SP-49 (cell line): ENCODE results near the gene HACE1.

DNA sequence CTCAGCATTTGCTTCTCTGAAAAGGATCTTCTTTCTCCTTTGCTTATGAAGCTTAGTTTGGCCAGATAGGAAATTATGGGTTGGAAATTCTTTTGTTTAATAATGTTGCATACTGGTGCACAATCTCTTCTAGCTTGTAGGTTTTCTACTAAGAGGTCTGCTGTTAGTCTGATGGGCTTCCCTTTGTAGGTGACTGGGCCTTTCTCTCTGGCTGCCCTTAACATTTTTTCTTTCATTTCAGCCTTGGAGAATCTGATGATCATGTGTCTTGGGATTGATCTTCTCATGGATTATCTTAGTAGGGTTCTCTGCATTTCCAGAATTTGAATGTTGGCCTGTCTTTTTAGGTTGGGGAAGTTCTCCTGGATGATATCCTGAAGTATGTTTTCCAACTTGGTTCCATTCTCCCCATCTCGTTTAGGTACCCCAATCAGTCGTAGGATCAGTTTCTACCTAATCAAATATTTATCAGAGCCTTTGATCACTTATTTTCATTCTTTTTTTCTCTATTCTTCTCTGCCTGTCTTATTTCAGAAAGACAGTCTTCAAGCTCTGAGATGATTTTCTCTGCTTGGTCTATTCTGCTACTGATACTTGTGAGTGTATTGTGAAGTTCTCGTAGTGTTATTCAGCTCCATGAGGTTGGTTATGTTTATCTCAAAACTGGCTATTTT, 139.9 kb downstream of the ASCC3 start:
- PRO-cap: no peak

- PRO-cap: no peak
These were observed 5.8 kb downstream of the GRIK2 start for GRCh38 chr6:101399312-101399772.

DNA sequence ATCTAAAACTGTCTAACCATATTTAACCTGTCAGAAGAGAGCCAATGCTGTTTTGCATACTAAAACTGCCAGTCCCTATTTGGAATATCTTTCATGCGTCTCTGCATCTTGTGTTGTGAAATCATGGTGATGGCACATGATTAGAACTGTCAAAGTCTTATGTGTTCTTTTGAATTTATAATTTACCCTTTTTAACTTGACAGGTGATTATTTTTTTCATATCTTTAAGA, 1159.3 kb downstream of the GRIK2 start:
- PRO-cap: no peak

DNA sequence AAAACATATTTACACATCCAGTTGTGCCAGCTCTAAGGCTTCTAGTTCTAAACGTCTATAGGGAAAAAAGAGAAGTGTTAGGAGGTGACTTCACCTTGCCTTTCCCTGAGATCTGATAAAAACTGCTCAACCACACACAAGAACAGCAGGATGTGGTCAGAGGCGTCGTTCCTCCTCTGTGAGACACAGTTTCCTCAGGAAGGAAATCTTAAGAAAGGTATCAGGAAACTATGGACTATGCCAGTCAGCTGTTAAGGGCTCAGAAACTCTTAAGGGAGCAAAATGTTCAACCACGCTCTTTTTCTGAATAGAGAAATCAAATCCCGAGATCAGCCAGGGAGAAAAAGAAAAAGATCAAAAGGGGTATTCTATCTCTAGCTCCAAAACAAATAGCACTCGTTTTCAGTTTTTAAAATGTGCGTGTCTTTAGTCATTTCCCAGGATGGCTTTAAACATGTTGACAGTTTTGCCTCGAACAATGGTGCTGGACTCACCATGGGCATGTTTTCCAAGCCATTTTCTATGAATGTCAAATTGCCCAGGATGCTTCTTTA, 154.5 kb downstream of the HACE1 start:
- PRO-cap: no peak

DNA sequence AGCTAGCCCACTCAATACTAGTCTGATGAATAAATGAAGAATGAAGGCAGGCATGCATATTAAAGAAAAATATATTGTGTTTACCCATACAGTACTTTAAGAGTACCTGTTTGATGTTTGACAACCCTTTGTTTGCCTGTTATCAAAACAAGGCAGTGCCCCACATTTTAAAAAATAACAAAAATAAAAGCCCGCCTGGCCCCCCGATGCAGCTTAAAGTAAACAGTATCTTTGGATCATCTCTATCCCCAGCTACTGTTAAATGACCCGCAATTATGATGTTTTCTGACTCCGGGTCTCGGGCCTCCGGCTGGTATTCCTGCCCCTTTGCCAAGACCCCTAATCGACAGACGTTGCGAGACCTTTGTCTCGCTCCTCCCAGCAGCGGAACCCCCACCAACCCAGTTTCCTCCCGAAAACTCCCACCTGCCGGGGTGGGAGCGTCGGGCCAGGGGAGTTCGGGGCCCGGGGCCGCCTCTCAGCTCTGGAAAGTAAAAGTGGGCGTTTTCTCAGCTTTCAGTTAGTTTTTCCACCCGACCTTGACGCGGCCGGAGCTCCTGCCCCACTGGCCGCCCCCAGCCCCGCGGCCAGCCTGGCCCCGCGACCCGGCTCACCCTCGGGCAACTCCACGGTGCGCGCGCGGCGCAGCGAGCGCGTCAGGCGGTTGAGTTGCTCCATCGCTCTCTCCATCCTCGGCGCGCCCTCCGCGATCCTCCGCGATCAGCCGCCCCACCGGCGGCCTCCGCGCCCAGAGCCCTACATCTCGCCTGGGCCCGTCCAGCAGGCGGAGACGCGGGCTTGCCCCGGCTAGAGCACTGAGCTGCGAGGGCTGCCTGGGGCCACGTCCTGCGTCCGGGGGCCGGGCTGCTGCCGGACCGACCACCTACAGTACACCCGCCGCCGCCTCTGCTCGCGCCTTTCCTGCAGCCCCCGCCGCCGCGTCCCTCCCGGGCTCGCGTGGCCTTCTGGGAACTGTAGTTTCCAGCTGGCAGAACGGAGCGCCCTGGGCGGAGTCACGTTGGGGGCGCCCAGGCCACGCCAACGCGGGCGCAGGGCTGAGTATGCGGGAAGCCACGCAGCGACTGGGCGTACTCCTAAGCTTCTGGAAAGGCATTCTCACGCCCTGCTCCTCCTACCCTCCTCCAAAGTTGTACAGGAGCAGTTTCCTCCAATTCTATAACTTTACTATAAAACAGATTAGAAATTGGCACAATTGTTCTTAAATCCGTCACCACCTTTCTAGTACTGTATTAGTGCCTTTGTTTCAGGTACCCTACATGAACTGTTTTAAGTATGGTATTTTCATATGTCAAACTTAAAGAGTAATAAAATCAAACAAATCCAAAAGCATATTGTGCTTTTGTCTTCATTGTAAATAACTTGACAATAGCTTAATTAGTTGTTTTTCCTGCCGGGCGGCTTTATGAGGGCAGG, at the start of gene HACE1:
Gene HACE1, minus strand, starts transcription at position 967 of the 1,434 bp plus-strand sequence.
- PRO-cap: unidirectional peak, minus-strand start at position 908 of the sequence

DNA sequence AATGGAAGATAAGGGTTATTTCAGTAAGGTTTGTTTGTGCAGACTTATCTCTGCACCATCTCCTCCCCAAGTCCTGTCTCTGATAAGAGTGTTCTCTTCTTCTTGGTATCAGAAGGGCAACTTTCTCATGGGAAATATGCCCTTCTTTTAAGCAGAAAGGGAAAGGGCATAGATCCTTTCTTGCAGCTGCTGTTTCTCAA, 51.9 kb upstream of the PREP start:
- PRO-cap: no peak

- PRO-cap: no peak
These were observed 299.6 kb upstream of the PRDM1 start for GRCh38 chr6:105786579-105786942.

DNA sequence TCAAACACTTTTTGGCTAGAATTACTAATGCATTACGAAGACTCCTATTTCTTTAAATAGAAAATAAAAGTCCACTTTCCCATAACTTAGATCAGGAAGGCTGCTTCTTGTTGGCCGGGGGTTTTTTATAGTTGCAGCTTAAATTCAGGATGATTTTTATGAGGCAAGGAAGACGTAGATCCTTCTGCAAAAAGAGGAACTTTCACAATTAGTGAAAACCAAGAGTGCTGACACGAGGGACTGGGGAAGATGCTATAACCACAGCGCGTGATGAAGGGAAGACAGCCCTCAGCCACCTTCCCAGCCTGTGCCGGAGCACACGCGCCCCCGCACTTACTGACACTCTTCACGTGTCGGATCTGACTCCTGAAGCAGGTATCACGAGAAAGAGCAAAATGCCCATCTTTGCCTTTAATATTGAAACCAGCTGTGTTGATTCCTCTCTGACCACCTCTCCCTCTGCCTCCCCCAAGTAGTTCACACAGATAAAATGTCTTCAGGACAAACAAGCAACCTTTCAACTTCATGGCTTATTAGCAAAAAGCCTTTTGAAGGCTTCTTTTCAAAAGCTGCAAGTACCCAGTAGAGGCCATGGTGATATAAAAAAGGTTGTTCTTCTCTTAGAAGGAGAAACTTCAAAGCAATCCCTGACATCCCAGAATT, 205.9 kb upstream of the PRDM1 start:
- PRO-cap: no peak

DNA sequence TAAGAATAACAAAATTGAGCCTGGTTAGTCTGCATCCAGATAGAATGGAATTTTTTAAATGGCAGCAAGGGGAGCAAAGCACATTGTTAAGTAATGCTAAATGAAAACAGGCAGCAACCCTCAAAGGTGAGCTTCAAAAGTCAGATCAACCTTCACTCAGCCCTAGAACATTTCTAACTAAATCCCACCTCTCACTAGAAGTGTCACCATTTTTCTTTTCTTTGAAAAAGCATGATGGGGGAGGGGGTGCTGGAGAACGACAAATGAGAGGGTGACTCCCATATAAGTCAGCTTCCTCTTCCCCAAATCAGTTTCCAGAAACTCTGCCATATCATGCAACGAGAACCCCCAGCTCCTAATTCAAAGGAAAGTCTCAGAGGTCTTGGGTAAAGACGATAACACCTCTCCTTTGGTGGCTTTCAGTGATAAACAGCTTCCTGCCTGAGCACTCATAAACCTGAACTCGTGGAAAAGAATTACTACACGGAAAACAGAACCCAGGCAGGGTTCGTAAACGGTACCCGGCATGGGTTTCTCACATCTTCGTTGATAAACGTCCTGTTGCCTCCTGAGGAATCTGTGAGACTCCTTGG, 186.1 kb upstream of the PRDM1 start:
- PRO-cap: no peak

DNA sequence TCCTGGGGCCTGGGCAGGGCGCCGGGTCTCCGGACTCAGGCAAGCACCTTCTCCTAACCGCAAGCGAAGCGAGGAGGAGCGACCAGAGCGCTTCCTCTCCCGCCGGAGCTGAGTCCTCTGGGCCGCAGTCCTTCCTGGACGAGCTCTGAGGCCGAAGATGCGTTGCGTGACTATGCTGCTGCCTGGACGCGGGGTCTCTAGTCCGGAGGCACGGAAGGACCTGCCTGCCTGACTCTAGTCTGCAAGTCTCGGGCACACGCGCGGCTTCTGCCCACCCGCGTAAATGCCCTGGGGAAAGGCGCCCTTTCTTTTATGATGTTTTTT, 100.1 kb upstream of the PRDM1 start:
- PRO-cap: no peak

GRCh38 chr6:105993260-105994012, 92.7 kb upstream of the PRDM1 start:
- PRO-cap: no peak

DNA sequence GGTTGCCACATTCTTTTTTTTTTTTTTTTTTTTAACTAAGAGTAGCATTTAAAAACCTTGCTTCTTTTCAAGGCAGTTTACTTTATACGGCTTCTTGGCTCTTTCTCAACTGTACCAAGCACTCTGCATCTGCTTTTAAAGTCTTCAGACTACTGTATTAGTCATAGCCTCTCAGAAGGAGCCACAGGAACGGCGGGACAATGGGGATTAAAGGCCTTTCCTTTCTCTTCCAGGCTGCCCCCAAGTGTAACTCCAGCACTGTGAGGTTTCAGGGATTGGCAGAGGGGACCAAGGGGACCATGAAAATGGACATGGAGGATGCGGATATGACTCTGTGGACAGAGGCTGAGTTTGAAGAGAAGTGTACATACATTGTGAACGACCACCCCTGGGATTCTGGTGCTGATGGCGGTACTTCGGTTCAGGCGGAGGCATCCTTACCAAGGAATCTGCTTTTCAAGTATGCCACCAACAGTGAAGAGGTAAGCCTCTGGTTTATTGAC, 1.9 kb downstream of the PRDM1 start:
- PRO-cap: no peak

GRCh38 chr6:106089641-106090591, 3.8 kb downstream of the PRDM1 start:
- PRO-cap: no peak

DNA sequence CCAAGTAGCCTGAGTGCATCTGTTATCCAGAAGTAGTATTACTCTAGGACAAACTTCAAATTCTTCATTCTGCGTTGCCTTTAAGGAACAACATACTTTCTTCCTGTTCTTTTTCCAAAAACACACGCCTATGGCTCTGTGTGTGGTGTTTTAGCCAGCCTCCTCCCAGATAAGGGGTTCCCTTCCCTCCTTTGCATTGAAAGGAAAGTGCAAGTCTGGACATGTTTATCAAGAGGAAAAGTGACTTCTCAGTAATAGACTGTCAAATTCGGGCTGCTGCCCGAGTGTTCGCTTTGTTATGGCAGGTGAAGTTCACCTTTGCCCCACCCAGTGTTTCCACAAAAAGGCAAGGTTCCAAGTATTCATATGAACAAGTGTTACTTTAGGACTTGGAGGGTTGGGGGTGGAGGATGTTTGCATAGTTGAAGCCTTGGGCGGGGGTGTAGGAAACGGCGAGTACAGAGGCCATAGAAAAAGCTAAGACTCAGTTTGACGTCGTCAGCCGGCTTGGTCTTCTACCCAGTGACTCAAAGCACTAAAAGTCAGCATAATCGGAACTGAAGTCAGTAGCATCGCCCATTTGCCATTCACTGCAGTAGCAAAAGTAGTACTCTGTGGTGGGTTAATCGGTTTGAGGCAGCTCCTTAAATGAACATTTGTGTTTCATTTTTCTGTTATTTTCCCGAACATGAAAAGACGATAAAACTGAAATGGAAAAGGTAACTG, 12.4 kb downstream of the PRDM1 start:
- PRO-cap: no peak

DNA sequence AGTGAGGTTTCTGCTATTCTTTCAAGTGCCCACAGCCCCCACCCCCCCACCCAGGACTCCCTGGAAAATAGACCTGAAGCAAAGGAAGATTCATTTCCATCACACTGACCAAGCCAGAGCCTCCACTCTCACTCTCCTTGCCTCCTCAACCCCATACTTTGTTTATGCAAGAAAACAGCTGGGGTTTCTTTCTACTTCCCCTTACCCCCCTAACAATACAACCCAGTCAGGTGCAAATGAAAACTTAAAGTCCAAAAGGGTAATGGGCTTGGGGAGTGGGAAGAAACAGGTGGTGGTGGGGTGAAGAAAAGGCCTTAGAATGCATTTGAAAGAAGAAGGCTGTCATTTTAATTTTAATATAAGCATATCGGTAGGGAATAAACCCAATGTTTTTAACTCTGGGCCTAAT, 14.4 kb downstream of the RTN4IP1 start:
- PRO-cap: unidirectional peak, minus-strand start at position 166 of the sequence

- PRO-cap: no peak
These were observed 115.9 kb downstream of the CD24 start for GRCh38 chr6:106858479-106859272.

- PRO-cap: no peak
These were observed 103.5 kb downstream of the CD24 start for GRCh38 chr6:106871102-106871398.

DNA sequence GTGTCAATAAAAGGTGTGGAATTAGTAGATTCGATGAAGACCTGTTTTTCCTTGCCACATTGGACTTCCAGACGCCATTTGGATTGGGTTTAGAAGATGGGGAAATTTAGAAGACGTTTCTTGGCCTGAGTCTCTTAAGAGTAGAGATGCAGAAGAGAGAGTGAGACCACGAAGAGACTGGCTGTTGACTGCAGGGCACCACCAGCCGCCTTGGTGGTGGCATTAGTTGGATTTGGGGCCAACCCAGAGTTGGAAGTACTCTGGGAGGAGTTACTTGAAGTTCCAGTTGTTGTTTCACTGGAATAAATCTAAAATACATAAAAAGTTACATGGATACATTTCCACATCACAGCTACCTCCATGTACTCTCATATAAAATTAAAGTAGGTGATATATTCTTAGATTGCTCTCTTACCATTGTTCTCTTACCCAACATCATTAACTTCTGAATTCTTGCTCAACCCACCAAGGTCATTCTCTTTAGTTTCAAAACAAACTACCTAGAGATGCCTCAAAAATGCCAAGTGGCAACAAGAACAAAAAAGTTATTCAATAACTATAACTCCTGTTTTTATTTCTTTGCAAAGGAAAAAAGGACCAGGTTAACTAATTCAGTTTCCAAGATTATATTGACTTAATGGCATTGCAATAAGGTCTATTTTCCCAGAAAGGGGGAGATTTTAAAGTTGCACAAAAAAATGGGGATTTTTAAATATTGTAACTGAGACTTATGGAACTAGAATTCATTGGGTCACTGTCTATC, 2.8 kb downstream of the CD24 start:
- PRO-cap: no peak

DNA sequence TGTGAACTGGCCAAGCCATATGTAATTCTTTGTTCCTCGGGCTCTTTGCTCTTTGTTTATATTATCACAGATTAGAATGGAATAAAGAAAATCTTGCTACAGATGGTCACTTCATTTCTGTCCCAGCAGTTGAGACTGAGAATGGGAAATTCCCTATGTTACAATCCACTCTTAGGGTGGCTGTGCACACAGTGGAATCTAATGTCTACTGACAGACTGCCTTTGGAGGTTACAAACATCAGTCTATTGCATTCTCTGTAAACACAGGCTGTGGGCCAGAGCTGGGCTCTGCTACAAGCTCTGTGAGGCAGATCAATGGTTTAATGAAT, 50.4 kb downstream of the SOBP start:
- PRO-cap: no peak

GRCh38 chr6:107819901-107820946, 3.9 kb downstream of the SCML4 start:
- PRO-cap: no peak